ENCODE measurements around the genes SF3A1 and MORC2.

DNA sequence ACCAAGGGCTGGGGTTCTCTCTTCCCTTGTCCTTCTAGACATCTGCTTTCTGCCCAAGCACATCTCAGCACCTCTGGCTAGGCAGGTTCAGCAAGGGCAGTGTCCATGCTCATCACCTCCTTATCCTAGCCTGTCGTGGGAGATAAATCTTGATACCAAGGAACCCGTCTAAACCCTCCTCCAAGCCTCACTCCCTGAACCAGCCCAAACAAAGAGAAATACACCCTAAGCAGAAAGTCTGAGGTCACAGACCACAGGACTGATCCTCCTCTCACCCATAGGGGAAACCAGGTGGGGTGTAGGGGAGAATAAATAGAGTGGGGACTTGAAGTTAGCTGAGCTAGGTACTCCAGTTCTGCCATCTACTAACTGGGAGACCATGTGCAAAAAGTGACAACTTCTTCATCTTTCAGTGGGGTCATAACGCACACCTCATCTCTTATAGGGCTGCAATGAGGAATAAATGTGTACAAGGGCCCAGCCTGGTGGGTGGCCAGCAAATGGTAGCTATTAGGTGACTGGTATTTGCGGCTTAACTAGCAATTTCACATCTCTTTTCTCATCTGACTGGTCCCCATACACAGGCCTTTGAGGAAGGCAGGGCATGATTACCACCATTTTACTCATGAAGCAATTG lies 16.8 kb downstream of the TBC1D10A start:
- RRBS = no CpG with 5 or more reads among the region's 4 CpGs
CAGE:
- cytosol, long polyA plus RNA = no peak
- long polyA plus RNA = no peak
- nucleus, long polyA plus RNA = no peak

- RRBS = no CpG with 5 or more reads among the region's 8 CpGs
CAGE:
- cytosol, long polyA plus RNA = no peak
- long polyA plus RNA = no peak
- nucleus, long polyA plus RNA = no peak
Observed at GRCh38 chr22:30311892-30312652, 14.7 kb downstream of the TBC1D10A start.

GRCh38 chr22:30356266-30357254 lies at the start of gene SF3A1:
Gene SF3A1 (minus strand): TSS chr22:30356894.
- RRBS = under 1% methylated on average over 35 of the region's 97 CpGs
CAGE:
- cytosol, long polyA plus RNA = start-site peak on the minus strand at chr22:30356865-30356889, 106 and 177 reads in 2 replicates
- long polyA plus RNA = no peak
- nucleus, long polyA plus RNA = no peak

- RRBS = no CpG with 5 or more reads among the region's 10 CpGs
CAGE:
- cytosol, long polyA plus RNA = no peak
- long polyA plus RNA = no peak
- nucleus, long polyA plus RNA = no peak
Observed at GRCh38 chr22:30379220-30379811, 7.9 kb downstream of the RNF215 start.

DNA sequence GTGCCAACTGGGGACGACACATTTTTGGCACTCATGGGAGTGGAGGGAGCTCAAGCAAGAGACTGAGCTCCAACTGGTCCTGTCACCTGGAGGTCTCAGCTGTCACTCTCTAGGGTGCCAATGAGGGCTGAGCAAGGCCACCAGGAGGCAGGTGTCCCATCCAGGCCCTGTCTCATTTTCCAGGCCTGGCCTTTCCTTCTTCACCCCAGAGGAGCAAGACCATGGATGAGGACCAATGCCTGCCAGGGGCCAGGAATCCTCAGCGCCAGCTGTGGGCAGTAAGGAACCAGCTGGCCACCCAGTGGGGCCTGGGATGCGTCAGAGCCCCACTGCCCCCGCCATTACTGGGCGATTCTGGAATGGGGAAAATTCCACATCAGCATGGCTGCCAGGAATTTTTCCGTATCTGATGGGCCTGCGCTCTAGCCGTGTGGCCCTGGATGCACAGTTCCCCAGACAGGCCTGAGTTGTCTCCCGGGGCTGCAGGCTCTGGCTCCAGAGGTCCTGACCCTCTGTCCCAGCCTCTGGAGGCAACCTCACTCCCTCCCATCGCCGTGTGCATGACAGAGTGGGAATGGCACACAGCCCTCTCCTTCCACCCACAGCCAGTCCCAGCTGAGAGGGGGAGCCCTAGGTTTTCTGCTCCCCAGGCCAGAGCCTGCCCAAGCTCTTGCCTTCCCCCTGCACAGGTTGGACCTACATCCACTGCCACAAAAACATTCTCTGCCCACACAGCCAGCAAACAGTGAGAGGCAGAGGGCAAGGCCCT lies 784 bp upstream of the GAL3ST1 start:
- RRBS = no CpG with 5 or more reads among the region's 11 CpGs
CAGE:
- cytosol, long polyA plus RNA = no peak
- long polyA plus RNA = no peak
- nucleus, long polyA plus RNA = no peak

GRCh38 chr22:30822190-30822960 lies 127.7 kb downstream of the OSBP2 start:
- RRBS = 9% methylated on average over 31 of the region's 88 CpGs
CAGE:
- cytosol, long polyA plus RNA = no peak
- long polyA plus RNA = no peak
- nucleus, long polyA plus RNA = no peak

DNA sequence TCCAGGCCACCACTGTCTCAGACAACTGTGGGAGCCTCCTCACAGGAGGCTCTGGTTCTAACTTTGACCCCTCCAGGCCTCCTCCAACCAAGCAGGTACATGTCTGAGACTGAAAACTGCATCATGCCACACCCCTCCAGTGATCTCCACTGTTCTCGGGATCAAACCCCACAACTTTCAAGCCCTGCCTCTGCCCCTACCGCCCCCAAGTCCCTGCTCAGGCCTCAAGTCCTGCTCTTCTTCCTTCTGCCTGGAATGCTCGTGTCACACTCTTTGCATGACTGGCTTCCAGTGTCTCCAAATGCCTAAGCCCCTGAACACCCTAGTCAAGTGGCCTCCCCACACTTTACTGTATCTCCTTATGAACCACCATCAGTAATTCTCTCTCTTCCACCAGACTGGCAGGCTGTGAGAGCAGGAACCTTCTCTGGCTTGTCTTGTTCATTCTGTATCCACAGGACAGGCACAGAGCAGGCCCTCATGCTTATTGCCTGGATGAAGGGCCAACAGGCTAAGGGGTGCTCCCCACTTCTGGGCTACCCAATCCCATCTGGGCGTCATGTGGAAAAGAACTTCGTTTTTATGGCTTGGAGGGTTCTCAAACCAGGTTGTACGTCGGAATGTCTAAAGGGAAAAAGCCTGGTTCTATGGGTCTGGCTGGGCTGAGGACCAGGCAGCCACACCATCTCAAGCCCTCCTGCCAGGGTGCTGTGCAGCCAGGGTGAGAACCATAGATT lies 41.2 kb downstream of the MORC2 start:
- RRBS = no CpG with 5 or more reads among the region's 7 CpGs
CAGE:
- cytosol, long polyA plus RNA = no peak
- long polyA plus RNA = no peak
- nucleus, long polyA plus RNA = no peak

DNA sequence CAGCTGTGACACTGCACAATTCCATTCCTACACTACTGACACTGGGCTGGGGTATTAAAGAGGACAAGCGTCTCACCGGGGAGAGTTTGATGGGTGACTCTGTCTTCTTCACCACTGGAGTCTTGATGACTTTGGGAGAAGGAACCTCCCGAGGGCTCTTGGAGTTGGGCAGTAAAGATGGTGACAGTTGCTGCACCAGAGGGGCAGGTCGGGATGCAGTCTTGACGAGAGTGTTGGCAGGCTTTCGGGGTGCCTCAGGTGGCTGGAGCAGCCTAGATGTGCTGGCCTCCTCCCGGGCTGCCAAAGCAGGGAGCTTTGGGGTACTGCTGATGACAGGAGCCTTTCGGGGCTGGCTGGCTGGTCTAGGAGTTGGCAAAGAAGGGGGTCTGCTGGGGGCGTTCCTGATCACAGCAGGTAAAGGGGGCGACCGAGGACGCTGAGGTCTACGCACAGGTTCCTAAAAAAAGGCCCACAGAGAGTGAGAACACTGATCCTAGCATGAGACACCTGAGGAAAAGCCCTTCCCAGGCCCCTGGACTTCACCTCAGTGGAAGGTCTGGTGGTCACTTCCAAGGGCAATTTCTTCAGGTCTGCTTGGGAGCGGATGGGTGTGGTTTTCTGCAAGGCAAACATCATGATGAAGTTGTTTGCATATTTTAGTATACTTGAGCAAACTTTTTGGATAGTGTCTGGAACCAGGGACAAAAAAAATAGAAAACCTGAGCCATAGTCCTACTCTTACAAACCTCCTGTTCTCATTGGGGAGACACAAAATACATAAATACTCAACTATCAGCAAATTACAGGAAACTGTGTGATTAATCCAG lies 33.7 kb downstream of the MORC2 start:
- RRBS = no CpG with 5 or more reads among the region's 14 CpGs
CAGE:
- cytosol, long polyA plus RNA = no peak
- long polyA plus RNA = no peak
- nucleus, long polyA plus RNA = no peak

- RRBS = 50% methylated on average over 12 of the region's 71 CpGs
CAGE:
- cytosol, long polyA plus RNA = no peak
- long polyA plus RNA = no peak
- nucleus, long polyA plus RNA = no peak
Observed at GRCh38 chr22:30968113-30969140, at the start of gene MORC2. Gene MORC2 (minus strand): TSS chr22:30968774.

DNA sequence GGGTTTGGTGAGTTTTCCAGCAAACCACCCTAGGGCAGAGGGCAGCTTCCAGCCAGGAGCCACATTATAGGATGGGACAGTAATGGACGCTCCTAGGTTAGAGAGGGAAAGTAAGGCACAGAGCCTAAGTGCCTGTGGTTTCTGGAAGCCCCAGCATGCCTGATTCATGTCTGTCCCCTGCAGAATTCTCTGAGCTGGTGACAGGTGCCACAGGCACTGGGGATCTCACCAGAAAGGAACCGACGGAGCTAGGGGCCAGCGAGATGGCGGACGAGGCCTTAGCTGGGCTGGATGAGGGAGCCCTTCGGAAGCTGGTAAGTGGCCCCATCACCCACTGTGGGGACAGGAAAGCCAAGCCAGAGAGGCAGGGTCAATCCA lies 1.9 kb downstream of the SMTN start:
- RRBS = no CpG with 5 or more reads among the region's 7 CpGs
CAGE:
- cytosol, long polyA plus RNA = no peak
- long polyA plus RNA = no peak
- nucleus, long polyA plus RNA = no peak

DNA sequence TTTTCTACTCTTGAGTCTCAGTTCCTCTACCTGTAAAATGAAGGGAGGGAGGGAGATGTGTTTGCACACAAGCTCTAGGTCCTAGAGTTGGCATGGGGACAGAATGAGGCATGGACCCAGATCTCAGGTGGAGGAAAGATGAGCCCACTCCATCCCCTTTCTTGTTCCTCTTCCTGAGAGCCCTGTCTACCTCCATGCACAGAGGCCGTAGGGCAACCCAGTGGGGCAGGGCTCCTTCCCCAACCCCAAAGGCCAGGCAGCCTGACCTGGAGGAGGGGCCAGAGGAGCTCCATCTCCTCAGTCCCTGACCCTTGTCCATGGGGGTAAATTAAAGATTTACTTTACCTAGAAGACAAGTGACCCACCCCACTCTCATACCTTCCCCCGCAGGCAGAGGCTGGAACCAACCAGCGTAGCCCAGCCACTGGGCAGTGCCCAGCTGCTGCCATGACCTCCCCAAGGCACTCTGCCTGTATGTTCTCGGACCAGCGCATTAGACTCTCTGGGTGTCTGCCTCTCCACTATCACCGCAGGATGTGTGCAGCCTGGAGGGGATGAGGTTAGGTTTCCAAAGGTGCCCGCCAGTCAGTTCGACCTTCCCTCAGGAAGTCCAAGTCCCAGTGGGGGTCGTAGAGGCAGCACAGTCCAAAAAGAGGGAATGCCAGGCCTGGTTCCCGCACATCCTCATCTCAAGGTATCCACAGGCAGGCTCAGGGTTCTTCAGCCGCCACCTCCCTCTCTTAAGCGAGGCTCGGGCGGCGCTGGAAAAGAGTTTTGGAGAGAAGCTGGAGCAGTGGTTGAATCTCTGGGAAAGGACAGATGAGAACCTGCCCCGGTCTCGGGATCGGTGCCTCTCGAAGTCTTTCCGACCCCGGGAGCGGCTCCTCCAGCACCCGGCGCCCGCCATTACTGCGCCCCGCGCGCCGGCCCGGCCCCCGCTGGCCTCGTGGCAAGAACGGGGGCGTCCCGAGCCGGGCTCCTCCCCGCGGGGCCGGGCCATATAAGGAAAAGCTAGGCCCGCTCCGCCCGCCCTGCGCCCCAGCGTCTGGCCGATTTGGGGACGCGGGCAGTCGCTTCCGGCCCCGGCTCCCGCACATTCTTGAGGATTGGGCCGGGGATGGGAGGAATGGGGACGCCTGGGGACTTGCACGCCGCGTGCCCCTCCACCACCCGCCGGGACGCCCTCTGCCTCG lies 3.2 kb downstream of the SMTN start:
- RRBS = 2% methylated on average over 24 of the region's 61 CpGs
CAGE:
- cytosol, long polyA plus RNA = no peak
- long polyA plus RNA = no peak
- nucleus, long polyA plus RNA = no peak

- RRBS = no CpG with 5 or more reads among the region's 2 CpGs
CAGE:
- cytosol, long polyA plus RNA = no peak
- long polyA plus RNA = no peak
- nucleus, long polyA plus RNA = no peak
Observed at GRCh38 chr22:31090139-31090406, 9.0 kb downstream of the SMTN start.

DNA sequence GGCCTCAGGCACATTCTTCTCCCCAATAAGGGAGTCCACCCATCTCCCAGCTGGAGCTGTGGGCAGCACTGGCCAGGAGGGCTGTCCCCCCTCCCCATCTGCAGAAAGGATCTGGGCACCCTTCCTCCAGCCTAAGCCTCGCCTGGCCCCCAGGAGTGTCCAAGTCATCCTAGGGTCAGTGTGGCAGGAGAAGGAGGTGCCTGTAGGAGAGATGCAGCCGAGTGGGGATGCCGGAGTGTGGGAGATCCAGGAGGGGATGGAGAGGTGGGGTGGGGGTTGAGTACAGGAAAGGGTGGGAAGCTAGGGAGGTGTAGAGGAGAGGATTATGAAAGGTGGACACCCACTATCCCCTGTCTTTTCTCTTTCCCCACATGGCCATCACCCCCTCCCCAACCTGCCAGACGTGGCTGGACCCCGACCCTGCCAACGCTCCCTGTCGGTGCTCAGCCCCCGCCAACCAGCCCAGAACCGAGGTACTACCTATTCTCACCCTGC lies 9.3 kb downstream of the SMTN start:
- RRBS = no CpG with 5 or more reads among the region's 9 CpGs
CAGE:
- cytosol, long polyA plus RNA = no peak
- long polyA plus RNA = no peak
- nucleus, long polyA plus RNA = no peak

DNA sequence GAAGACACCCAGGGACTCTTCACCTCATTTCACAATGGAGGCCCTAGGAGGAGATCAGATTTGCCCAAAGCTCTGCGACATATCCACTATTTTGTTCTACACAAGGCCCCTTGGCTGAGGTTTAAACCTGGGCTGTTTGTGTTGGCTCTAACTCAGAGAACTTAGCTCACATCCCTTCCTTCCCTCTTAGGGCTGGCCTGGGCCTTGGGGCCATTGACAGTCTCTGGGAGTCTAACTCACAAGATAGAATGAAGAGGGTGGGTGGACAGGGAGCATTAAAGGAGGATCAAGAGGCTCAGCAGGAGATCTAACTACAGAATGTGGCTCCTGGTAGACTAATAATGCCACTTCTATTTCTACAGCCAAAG lies 8.2 kb upstream of the PLA2G3 start:
- RRBS = no CpG with 5 or more reads among the region's 1 CpG
CAGE:
- cytosol, long polyA plus RNA = no peak
- long polyA plus RNA = no peak
- nucleus, long polyA plus RNA = no peak

DNA sequence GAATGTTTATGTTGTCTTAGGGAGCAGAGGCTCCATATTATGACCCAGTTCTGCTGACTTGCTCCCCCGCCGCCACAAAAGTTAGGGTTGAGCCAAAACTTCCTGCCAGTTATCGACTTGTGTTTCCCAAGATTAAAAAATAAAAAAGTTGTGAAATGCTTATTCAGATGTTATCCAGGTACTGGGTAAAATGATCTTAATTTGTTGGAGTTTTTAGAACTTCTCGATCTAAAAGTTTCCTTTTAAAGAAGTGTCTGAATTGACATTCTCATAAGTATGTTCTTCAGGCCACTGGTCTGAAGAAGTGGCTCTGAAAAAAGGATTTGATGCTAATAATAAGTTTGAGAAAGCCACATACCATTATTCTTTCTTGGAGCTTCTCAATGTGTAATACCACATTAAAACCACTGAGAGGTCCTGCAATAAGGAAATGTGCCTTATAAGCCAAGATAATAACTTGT lies 2.2 kb downstream of the RNF185 start:
- RRBS = no CpG with 5 or more reads among the region's 4 CpGs
CAGE:
- cytosol, long polyA plus RNA = no peak
- long polyA plus RNA = no peak
- nucleus, long polyA plus RNA = no peak

DNA sequence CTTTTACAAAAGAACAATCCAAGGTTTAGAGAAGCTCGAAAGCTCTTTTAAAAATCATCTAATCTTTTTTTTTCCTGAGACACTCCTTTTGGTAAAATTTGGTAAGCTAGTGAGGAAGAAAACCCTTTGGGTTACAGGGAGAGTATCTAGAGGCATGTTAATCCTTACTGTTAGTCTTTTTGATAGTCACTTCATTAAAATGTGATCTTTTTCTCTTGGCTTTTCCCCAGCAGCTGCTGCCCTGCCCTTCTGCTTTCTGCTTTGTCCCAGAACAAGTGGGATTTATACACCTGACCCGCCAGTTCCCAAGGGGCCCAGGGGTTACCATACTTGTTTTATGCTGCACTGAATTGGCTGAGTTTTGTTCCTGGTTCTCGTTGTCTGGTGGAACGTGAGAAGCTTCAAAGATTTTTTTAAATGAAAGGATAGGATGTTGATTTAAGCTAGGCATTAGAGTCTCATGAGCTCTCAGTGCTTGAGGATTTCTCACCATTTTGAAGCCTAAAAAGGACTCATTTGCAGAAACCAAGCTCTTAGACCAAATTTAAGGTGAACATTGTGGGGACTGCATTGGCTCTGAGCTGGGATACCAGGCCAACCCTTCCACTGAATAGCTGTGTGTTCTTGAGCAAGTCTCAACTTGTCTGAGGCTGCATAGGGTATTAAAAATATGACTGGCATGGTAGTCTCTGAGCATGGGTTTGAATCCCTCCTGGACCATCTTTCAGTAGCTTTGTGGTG lies 6.5 kb downstream of the LIMK2 start:
- RRBS = no CpG with 5 or more reads among the region's 4 CpGs
CAGE:
- cytosol, long polyA plus RNA = no peak
- long polyA plus RNA = no peak
- nucleus, long polyA plus RNA = no peak

- RRBS = no CpG with 5 or more reads among the region's 10 CpGs
CAGE:
- cytosol, long polyA plus RNA = no peak
- long polyA plus RNA = no peak
- nucleus, long polyA plus RNA = no peak
Observed at GRCh38 chr22:31277668-31278402, 14.5 kb downstream of the PIK3IP1 start.

DNA sequence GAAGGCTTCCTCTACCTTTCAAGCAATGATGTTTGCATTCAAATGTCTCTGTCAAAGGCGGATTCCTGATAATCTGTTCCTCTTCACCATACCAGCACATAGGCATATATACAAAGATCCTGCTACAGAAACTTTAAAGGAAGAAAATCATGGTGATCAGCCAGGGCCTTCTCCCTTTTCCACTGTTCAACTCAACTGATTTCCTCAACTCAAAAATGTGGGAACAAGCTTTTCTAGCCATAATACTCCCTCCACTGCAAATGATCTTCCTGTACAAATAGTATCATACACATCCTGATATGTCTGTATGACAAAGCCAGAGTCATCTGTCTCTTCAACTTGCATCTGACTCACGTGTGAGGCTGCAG lies 13.4 kb downstream of the PATZ1 start:
- RRBS = no CpG with 5 or more reads among the region's 2 CpGs
CAGE:
- cytosol, long polyA plus RNA = no peak
- long polyA plus RNA = no peak
- nucleus, long polyA plus RNA = no peak

DNA sequence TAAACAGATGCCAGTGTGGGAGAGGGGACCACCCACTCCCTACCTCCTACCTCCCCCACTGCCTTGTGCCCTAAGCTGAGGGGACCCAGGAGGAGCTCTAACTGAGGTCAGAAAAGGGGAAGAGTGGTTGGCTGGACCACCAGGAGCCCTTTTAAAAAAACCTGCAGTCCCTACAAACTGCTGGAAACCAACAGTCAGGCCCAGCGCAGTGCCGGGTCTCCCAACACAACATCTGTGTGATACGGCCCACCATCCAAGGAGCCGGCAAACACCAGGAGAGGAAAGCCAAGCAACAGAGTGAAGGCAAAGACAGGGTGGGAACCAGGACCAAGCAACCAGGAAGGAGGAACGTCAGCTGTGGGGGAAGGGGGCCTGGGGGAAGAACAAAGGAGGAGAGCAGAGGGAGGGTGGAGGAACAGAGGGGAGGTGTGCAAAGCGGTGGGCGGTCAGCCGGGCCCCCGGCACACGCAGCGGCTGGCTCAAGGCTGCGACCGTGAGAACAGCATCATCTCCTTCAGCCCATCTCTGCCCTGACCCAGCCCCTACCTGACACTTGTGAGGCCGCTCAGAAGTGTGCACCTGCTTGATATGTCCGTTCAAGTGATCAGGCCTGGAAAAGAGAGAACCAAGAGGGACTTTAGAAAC lies 3.7 kb downstream of the PATZ1 start:
- RRBS = 91% methylated on average over 2 of the region's 15 CpGs
CAGE:
- cytosol, long polyA plus RNA = no peak
- long polyA plus RNA = no peak
- nucleus, long polyA plus RNA = no peak

GRCh38 chr22:31685185-31685880 lies 23.3 kb upstream of the PISD start:
- RRBS = no CpG with 5 or more reads among the region's 10 CpGs
CAGE:
- cytosol, long polyA plus RNA = no peak
- long polyA plus RNA = no peak
- nucleus, long polyA plus RNA = no peak

All from SK-N-SH (cell line).